Endothelial cell (in vitro differentiated cells): ENCODE measurements around a stretch of chr5.

- PRO-cap, result no peak
Observed at GRCh38 chr5:1479344-1480227, 34.3 kb upstream of the SLC6A3 start.

- PRO-cap, result no peak
Observed at GRCh38 chr5:1516187-1516702, 7.5 kb downstream of the LPCAT1 start.

- PRO-cap, result no peak
Observed at GRCh38 chr5:1522728-1523432, 880 bp downstream of the LPCAT1 start.

DNA sequence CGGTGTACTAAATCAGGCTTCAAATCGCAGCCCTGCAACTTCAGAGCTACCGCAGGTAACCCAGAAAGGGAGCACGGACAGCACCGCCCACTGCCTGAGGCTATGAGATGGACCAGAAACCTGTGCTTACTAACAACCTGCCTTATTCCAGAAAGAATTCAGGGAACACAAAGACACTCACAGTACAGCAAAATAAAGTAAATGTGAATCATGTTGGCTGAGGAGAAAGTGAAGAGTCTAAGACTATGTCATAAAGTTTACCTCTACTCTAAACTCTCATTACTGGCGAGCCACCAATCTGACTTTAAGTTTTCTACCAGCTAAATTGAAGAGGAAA lies 106.0 kb upstream of the LPCAT1 start:
- PRO-cap, result no peak

DNA sequence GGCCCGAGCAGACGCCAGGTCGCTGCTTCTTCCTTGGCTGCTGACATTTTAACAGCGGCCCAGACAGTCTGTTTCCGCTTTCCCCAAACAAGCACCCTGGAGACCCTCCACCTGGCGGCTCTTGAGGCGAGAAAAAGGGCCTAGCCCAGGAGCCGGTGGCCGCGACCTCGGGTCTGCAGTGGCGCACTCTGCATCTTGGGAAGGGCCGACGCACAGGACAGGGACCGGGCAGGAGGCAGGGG lies 109.5 kb upstream of the LPCAT1 start:
- PRO-cap, result bidirectional peak, plus-strand start at position 62 of the sequence, minus-strand start outside the sequence

- PRO-cap, result no peak
Observed at GRCh38 chr5:1666982-1668037, 132.3 kb downstream of the MRPL36 start.

GRCh38 chr5:1841032-1841761 lies 40.0 kb downstream of the NDUFS6 start:
- PRO-cap, result no peak

DNA sequence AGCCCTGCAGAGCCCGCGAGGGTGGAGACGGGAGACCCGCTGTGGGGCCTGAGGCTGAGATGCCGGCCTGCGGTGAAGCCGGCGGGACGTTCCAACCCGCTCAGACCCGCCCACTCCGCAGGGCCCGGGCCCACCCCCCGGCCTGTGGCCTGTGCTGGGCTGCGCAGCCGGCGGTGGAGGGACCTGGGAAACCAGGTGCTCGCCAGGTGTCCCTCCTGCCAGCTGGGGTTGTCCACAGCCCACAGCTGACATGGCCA lies 48.9 kb upstream of the IRX4 start:
- PRO-cap, result no peak

DNA sequence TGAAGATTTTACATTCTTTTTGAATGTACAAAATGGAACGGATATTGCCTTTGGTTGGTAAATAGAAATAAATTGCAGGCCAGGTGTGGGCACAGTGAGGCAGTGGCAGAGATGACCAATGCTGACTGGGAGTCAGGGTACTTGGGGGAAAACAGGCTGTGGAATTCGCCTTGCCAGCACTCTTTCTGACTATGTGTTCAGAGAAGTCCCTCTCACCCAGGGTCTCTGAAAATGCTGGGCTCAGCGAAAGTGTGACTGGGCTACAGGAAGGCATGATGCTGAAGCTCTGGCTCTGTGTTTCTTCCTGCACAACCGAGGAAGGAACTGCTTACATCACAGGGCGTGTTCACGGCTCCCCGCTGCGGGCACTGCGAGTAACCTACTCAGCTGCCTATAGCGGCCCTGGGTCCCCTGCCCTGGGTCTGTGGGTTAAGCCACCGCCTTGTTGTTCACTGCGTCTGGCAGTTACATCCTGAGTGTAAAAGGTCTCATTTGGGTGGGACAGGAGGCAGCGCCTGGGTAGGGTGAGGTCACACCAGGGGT lies 222.4 kb upstream of the IRX4 start:
- PRO-cap, result no peak

GRCh38 chr5:2111532-2111991 lies 228.8 kb upstream of the IRX4 start:
- PRO-cap, result no peak

DNA sequence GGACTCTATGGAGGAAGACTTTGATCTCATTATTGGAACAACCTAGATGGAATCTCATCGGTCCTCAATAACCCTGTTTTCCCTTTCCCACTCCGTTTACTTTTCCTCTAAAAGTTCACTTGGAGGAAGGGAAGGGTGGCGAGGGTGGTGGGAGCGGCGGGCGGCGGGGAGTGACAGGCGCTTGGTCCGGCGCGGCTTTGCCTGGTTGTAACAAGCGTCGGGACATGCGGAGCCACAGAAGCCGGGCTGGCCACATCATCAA lies 396.0 kb upstream of the IRX4 start:
- PRO-cap, result no peak

- PRO-cap, result no peak
Observed at GRCh38 chr5:2751137-2751581, 318 bp downstream of the IRX2 start.

- PRO-cap, result no peak
Observed at GRCh38 chr5:2752479-2752838, 982 bp upstream of the IRX2 start.

DNA sequence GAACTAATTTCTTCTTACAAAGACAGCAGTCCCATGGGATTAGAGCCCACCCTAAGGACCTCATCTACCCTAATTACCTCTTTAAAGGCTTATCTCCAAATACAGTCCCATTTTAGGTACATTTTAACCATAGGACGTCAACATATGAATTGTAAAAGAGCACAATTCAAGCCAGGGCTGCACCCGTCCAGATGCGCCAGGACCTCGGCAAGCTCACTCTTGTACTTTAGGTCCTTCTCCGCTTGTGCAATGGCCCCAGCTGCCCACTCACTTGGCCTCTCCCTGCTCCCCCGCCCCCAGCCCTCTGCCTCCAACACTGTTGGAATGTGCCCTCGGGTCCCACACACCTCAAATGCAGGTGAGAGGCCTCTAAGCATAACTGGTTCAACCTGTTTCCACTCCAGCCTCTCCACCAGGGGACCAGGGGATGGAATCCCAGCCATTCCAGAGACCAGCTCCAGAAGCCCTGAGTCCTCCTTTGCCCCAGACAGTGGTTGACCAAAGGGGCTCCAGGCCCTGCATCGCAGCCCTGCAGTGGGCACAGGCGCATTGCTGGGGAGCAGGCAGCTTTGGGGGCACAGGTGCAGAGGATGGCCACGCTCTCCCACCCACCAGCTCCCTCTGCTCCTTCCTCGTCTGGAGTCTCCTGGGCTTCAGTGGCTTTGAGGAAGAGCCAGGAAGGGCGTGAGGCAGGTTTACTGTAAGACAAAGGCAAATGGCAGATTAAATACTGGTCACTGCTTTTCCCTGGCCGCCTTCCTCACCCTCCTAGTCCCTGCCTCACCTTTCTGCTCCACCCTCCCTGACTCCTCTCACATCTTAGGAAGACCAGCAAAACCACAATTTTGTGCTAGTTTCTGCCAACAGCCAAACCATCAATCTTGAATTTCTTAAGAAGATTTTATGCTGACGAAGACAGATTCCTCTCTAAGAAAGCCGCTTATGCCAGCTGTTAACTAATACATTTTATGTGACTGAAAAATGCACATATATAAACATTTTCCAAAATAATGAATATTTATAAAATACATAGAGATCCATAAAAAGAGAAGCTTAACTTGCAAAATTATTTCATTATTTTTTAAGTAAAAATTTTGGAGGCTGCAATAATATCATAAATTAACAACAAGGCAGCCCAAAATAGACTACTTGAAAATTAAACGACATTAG lies 29.1 kb upstream of the IRX2 start:
- PRO-cap, result no peak

GRCh38 chr5:3103457-3103882 lies 352.0 kb upstream of the IRX2 start:
- PRO-cap, result no peak

DNA sequence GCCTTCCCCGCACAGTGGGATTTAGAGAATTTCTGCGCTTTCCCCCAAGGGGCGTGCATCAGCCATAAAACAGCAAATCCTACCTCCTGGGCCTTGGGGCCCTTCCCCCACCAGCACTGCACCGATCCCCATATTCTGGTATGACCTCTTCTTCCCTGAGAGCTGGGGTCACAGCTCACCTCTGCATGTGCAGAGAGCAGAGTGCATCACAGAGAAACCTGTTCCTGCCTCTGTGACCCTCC lies 308.3 kb upstream of the IRX1 start:
- PRO-cap, result no peak

DNA sequence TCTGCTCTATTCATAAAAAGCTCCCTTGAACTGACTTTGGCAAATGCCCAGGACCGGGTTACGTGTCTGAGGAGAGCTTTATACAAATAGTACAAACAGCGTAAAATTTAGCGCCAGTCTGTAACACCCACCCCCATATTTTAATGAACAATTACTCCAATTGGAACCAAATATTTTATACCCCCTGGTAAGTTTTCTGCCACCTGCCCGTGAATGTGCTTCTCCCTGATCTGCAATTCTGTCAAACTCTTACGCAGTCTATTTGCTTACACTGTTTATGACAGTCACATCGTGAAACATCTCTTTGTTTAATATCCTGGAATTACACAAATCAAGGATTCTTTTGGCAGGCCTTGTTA lies 145.5 kb downstream of the IRX1 start:
- PRO-cap, result no peak

GRCh38 chr5:4905695-4905886 lies 234.5 kb upstream of the ADAMTS16 start:
- PRO-cap, result no peak

DNA sequence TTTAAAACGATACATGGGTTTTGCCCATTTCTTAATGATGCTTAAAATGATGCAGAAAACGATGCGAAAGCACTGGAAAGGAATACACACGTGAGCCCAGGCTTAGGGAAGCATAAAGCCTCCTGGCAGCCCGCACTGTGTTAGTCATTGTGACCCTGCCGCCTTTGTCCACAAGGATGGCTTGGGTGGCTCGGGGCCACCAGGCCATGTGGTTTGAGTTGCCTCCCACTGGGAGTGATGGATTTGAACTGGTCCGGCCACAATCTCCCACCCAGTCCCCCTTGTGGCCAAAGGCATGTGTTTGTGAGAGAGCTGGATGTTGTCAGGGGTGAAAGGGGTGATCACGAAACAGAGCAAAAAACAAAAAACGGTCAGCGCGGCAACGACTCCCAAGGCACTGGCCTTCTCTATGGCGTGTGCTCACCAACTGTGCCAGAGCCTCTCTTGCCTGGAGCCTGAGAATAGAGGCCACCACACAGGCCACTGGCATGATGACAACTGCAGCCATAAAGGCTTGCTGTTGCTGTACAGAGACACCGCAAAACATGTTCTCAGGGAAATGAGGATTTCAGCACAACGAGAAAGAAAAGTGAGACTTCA lies 234.1 kb upstream of the ADAMTS16 start:
- PRO-cap, result no peak

- PRO-cap, result no peak
Observed at GRCh38 chr5:5025579-5026103, 114.5 kb upstream of the ADAMTS16 start.